Tibial artery (tissue), 1 donor: Measurements from ENCODE around the genes OR1D2 and TRPV1.

GRCh38 chr17:1997730-1998769 is 27.1 kb downstream of the RTN4RL1 start:
- PRO-cap = no peak

DNA sequence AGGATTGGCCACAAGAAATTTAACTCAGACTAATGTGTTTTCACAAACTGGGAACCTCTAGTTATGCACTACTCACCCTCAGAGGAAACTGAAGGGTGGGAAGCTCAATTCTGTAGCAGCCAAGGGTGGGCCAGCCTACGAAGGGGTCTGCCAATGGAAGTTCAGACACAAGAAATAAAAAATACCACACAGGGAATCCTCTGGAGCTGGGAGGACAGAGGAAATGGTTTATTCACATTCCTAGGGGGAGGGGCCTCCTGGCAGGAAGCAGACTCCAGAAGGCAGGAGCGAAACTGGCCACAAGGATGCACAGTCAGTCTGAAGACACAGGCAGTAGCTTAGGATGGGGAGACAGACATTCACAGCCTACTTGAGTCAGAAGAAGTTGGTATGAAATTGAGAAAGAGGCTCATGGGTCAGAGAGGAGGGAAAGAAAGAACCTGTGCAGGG is 36.2 kb downstream of the HIC1 start:
- PRO-cap = no peak

DNA sequence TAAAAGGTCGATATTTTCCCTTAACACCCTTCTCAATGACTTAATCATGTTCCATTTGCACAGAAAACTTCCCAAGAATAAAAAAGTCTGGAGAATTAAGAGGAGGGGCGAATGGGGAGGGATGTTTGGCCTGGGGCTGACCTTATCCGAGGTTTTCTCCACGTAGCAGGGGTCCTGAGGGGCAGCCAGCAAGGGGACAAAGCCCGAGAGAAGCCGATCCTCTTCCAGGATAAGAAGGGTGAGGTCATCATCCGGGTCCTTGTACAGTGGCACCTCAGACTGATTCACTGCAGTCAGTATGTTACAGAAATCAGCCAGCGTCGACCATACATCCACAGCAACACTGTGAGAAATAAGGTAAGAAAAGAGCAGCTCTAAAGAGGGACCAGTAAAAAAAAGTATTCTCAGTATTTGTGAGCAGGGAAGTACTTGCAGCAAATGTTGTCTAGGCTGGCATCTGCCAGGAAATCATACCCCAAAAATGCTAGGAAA is 117.7 kb downstream of the HIC1 start:
- PRO-cap = no peak

- PRO-cap = no peak
Measured at GRCh38 chr17:2178717-2179410, 124.0 kb downstream of the HIC1 start.

- PRO-cap = no peak
Measured at GRCh38 chr17:2188654-2189134, 114.9 kb downstream of the SMG6 start.

GRCh38 chr17:2213097-2213596 is 90.4 kb downstream of the SMG6 start:
- PRO-cap = no peak

- PRO-cap = no peak
Measured at GRCh38 chr17:2265725-2266412, 37.7 kb downstream of the SMG6 start.

GRCh38 chr17:2299608-2300931 is 3.5 kb downstream of the SMG6 start:
- PRO-cap = no peak

DNA sequence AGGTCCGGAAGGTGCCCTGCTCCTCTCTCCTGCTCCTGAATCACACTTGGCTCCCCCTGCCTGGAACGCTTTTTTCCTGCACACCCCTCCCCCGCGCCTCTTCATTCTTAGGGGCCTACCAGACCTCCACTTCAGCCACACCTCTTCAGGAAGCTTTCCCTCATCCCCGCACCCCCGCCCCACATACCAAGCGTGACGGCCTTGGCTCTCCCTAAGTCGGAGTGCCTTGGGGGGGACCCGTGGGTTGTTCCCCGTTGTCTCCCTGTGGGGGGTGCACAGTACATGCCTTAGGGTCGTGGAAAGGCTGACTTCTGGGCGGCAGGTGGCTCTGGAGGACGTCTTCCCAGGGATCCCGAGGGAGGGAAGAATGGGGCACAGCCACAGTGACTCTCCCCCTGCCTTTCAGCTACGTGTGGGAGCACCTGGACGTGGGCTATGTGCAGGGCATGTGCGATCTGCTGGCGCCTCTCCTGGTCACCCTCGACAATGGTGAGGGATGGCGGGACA is 24.5 kb downstream of the MNT start:
- PRO-cap = no peak

DNA sequence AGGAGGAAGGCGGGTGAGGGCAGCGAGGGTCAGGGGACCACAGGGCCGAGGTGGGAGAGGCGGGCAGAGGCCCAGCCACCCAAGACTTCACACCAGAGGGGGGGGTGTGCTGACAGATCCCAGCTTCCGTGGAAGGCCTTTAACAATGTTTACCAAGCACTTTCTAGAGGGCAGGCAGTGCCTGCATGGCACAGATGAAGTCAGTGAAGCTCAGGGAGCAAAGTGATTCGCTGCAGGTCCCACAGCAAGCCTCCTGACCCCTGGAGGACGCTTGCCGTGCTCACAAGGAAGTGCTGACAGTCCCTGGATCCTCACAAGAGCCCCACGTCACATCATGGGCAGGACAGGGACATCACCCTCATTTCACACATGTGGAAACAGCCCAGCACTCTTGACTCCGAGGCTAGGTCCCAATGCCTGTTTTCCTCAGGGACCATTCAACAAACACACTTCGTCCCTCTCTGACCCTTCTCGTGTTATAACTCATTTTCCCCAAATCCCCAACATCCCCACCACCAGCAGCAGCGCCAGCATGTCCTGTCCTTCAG is 5.0 kb downstream of the MNT start:
- PRO-cap = bidirectional peak, plus-strand start at position 388 of the sequence, minus-strand start at position 202 of the sequence

- PRO-cap = no peak
Measured at GRCh38 chr17:2542558-2542948, 30.9 kb upstream of the METTL16 start.

DNA sequence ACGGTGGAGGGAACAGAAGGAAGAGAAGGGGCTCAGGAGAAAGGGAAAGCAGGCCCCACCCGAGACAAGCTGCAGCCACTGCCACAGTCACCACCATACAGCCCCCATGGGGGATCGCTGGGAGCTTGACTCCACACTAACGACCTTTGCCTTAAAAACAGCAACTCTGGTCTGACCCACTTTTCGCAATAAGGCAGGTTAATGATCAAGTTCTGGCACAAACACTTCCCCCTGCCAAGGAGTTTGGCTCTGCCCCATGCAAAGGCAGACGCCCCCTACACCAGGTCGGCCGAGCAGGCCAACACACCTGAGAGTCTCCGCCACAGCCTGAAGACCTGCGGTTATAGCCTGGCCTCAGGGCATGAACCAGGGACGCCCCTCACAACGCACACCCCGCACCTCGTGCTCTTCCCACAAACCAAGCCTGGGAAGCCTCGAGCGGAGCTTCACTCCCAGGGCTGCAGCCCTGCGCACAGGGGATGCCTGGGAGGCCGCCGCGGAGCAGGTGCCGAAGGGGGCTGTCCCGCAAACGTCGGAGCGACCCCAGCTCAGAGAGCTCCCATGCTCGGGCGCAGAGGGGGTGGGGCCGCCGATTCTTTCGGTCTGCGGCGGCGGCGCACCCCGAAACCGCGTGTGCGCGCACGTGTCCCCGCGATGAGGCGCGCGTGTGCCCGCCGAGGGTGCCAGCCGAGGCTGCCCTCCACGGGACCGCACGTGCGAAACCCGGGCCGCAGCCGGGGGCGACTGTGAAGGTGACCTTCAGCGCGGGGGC is 724 bp downstream of the CLUH start:
- PRO-cap = unidirectional peak, plus-strand start at position 683 of the sequence

GRCh38 chr17:2724623-2725145 is 13.1 kb upstream of the CLUH start:
- PRO-cap = no peak

GRCh38 chr17:2871286-2871662 is 75.0 kb downstream of the RAP1GAP2 start:
- PRO-cap = no peak

DNA sequence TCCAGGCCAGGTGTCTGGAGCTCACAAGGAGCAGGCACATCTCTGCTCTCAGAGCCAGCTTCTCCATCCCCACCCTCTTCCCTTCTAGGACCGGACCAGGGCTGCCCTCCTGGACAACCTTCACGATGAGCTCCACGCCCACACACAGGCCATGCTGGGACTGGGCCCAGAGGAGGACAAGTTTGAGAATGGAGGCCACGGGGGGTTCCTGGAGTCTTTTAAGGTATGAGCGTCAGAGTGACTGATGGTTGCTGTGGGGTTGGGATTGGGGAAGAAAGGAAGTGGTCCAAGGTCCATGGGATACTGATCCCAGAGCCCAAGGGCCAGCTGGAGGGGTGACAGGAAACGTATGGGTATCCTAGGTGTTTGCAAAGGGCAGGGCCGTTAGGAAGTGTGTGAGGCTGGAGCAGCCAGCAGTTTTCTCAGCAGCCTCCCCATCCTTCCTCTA is 55.5 kb downstream of the OR1D5 start:
- PRO-cap = no peak

DNA sequence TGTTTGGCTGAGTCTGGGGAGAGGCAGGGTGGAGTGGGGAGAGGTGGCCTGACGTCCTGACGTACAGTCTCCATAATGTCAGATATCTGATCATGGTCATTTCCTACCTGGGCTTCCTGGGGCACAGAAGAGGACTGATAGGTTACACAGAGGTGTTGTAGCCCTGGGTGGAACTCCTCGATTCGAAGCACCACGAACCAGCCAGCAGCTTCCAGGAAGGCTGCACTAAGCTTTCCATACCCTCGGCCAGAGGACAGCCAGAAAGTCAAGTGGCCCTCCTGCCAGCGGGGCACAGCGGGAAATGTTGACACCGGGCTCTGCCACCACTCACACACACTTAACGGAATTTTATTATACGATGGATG is 34.0 kb downstream of the OR1D5 start:
- PRO-cap = no peak

GRCh38 chr17:3104307-3104640 is at the start of gene OR1D2:
Gene OR1D2 (minus strand): TSS chr17:3104422.
- PRO-cap = no peak

DNA sequence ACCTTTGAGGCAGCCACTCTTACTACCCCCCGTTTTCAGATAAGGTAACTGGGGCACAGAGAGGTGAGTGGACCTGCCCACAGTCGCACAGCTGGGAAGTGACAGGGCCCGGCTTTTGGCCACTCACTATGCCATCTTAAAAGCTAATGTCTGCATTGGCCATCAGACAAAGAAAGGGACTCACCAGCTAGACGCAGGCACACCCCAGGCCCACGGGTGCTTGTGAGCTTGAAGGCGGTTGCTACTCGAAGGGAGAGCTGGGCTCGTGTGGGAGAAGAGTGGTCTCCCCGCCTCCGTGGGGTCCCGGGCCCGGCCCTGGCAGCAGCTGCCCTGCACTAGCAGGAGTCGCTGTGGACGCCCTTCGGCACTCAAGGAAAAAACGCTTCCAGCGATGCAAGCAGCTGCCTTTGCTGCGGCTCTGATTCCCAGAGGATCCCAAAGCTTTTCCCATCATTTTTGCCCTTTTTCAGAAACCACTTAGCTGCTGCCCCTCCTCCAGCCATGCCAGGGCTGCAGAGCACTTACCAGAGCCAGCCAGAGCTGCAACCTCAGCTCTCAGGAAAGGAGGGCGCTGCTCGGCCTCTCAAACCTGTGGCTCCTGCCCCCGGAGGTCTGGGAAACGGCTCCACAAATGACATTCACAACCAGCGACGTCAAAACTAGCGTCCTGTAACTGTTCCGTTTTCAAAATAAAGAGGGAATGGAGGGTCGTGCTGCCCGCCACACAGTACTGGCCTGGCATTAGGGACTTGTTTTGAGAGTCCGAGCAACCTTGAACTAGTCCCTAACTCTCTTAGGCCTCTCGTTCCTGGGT is 12.3 kb downstream of the TRPV1 start:
- PRO-cap = bidirectional peak, plus-strand start at position 537 of the sequence, minus-strand start at position 381 of the sequence

- PRO-cap = no peak
Measured at GRCh38 chr17:3609252-3609475, at the start of gene TRPV1. Gene TRPV1 (minus strand): TSS chr17:3609411.

DNA sequence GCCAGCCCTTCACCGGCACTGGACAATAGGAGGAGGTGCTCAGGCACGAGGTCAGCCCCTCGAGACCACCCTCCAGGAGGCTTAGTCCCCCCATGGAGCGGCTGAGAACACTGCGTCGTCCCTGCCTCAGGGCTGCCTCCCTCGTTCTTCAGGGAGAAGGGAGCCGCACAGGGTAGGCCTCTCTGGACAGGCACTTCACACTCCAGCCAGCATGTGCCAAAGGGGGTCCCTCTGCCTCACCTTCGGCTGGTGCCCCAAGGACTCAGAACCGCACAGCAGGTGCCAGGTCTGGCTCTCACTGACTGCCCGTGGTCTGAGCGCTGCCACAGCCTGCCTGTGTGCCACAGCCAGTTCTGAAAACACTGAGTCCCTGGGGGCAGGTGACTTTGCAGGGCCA is 7.1 kb downstream of the P2RX5 start:
- PRO-cap = no peak